Pericardium (tissue), 1 donor: ENCODE measurements around a stretch of chr20.

DNA sequence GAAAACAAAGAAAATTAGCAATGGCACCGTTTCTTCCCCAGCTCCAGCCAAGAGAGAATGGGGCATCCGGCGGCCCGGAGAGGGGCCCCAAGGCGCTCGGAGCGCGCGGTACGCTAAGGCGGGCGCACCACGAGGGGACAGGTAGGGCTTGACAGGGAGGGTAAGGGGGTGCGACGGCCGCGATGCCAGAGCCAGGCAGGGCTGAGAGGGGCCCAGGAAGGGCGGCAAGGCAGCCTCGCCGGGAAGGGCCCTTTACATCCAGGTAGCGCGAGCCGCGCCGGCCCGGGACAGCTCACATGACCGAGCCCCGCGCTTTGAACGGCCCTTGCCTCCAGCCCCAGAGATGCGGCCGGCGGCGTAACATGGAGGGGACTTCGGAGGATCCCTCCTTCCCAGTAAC, 1.3 kb downstream of the BMP7 start:
- RRBS, result 6% methylated on average over 13 of the region's 35 CpGs

DNA sequence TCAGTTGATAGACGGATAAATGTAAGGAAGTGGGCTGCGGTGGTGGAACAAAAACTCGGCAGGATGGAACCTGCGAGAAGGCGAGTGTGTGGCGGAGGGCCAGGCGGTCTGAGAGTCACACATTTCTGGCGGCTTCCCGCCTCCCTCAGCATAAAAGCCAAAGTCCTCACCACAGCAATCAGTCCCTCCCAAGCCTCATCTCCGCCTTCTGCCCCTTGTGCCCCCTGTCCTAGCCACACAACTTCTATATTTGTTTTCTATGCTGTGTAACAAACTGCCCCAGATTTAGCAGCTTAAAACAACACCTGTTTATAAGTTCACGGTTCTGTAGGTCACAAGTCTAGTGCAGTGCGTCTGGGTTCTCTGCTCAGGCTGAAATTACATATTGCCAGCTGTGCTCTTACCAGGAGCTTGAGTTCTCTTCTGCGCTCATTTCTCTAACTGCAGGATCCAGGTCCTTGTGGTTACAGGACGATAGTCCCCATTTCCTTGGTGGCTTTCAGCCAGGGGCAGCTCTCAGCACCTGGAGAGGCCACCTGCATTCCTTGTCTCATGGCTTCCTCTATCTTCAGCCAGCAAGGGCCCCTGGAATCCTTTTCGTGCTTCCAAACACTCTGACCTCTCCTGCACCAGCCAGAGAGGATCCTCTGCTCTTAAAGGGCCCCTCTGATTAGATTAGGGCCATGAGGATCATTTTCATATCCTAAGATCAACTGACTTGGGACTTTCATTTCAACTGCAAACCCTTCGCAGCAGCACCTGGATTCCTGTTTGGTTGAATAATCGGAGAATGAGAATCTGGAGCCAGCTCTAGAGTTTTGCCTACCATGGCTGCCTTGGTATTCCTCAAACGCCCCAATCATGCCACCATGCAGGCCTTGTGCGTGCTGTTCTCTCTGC, 11.6 kb upstream of the SPO11 start:
- RRBS, result no CpG with 5 or more reads among the region's 19 CpGs

GRCh38 chr20:57405228-57405920, 14.2 kb downstream of the RBM38 start:
- RRBS, result no CpG with 5 or more reads among the region's 16 CpGs

GRCh38 chr20:57433363-57434117, 42.3 kb downstream of the RBM38 start:
- RRBS, result no CpG with 5 or more reads among the region's 13 CpGs

DNA sequence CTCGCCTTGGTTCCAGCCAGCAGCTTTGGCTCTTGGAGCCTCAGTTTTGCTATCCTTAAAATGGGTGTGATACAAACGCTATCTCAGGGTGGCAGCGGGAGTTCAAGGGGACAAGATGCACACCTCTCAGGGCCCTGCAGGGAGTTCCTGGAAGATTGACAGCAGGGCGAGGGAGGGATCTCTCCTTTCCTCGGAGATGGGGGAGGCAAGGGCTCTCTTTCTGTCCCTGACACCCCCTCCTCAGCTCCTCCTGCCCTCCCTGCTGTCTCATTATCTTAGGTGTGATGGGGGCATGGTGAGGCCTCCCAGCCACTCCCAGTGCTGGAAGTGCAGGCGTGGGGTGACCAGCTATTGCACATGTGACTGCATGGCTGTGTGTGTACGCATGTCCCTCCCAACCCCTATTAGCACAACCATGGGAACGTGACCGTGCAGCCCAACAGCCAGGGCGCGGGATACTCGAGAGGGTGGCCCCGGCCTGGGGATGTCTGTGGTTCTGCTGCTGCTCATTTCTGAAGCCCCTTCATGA, 50.8 kb downstream of the RBM38 start:
- RRBS, result no CpG with 5 or more reads among the region's 13 CpGs

DNA sequence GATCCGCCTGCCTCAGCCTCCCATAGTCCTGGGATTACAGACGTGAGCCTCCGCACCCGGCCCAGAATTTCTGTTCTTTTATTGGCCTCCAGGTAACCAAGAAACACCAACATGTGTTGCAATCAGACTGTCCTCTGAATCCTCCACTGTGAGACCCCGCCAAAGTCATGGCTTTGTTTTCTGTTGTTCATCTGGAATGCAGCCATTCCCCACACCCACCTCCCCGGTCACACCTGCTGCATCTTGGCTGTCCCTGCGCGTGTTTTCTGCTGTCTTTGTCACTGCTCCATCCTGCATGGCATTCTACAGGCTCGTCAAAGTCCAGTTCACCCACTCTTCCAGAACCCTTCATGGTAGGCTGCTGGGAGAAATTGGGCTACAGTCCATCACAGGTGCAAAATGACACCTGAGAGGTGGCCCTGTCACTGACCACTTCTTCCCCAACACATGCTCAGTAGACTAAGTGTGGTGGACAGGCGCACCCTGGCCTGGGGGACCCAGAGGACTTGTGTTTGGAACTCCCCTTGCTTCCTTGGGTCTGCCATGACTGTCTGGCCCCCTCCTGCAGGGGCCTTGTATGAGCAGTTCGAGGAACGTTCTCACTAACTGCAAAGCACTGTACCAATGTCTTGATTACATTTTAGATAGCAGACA, 4.2 kb upstream of the PCK1 start:
- RRBS, result no CpG with 5 or more reads among the region's 12 CpGs

DNA sequence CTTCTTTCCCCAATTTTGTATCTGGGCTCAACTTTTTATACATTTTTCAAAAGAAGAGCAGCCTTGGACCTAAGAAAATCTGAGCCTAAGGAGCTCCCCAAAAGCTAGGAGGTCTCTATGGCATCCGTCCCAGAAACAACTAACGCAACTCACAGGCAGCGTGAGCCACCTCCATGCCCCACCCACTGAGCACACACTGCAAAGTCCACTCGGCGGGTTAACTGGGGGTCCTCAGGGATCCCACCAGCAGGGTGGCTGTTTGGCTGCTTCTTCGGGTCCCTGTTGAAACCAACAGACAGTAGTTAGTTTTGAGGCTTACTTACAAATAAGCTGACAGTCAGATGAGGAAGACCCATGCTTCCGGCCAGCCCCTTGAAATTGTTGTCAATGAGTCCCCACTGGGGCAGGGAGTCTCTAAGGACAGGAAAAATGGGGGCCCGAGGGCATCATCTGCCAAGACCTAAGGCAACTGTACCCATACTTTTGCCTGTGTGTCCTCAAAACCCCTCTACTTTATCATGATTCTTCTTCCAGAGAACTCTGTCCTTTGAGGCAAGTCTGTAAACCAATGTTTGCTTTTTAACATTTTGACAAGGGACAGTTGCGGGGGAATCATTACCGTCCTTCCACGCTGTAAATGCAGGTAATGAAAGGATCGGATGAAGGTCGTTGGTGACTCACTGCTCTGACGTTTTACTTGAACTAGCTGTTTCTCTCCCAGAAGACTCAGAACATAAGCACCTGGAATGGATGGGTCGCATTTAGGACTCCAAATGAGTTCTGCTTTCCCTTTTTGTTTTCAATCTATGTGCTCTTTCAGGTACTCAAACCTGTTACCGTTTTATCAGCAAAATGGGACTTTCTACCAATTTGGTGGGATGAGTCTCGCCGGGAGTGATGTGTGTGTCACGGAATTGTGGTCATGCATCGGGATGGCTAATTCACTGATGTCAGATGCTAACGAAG, 2.1 kb upstream of the PCK1 start:
- RRBS, result no CpG with 5 or more reads among the region's 21 CpGs

DNA sequence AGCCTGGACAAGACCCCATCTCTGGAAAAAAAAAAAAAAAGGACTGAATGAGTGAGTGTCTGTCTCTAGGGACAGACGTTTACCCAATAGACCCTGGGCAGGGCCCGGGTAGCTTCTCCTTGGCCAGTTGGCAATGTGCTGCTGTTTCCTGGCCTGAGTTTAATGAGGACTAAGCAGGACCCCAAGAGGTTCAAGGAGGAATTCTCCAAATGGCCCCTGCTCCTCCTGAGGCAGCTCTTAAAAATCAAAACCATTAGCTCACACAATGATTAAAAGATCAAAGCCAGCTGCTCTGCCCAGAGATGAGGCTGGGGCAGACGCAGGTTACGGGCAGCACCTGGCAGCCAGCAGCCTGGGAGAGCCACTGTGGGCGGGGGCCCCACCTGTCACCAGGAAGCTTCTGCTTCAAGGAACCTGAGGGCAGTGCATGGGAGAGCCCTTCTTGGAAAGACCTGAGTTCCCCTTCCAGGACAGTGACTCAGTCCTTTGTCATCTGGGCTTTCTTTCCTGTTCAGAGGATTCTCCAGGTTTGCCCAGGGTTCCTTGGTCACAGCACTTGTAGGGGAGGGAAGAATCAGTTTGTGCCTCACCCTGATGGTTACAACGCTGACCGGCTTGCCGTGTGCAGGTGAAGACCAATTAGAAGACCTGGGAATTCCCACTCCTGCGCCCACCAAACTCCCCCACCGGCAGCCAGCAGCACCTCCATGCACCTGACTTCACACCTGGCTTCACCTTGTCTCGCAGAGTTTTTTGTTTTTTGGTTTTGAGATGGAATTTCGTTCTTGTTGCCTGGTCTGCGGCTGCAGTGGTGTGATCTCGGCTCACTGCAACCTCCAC, 2.2 kb downstream of the ZBP1 start:
- RRBS, result 75% methylated on average over 4 of the region's 14 CpGs

DNA sequence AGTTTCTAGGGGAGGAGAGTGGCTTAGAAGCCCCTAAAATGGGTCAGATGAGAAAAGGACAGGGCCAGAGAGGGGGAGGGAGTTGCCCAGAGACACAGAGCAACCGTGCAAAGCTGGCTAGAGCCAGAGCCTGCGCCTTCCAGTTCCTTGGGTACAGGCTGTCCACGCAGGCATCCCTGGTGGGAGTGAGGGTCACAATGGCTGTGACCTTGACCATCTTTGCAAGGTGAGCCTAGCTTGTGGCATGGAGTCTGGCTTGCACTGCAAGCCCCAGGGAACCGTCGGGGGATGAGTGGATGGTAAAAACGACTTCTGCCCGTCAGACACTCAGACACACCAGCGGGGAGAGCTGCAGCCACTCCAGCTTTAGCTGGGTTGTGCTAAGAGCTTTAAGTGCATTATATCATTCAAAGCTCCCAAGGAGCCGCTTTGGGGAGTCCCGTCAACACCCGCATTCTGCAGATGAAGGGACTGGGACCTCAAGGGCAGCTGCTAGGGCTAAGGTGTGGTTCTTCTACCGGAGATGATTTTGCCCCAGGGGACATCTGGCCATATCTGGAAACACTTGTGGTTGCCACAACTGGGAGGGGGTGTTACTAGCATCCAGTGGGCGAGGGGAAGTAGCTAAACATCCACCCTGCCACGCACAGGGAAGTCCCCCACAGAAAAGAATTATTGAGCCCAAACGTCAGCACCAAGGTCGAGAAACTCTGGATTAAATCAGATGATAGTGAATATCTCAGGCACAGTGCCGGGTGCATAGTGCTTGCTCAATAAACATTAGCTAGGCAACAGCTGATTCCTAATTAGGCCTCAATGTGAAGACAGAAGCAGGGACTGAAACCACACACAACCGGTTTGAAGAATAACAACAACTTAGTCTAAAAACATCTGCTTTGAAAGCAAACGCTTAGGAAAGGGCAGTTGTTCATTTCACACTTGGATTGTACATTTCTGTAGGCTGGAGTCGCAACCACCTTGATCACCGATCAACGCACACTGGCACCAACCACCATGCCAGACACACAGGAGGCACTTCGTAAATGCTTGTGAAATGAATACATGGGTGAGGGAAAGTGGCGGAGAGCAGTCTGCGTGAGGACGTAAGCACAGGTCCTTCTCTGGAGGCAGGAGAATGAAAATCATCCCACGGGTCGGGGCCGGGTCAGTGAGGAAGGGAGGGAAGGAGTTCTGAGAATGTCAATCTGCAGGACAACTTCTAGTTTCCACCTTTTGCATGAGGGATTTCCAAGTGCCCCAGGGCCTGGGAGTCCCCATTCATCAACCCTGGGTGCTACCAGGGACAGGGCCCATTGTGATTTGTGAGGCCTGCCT, 29.5 kb downstream of the PMEPA1 start:
- RRBS, result 61% methylated on average over 2 of the region's 29 CpGs

DNA sequence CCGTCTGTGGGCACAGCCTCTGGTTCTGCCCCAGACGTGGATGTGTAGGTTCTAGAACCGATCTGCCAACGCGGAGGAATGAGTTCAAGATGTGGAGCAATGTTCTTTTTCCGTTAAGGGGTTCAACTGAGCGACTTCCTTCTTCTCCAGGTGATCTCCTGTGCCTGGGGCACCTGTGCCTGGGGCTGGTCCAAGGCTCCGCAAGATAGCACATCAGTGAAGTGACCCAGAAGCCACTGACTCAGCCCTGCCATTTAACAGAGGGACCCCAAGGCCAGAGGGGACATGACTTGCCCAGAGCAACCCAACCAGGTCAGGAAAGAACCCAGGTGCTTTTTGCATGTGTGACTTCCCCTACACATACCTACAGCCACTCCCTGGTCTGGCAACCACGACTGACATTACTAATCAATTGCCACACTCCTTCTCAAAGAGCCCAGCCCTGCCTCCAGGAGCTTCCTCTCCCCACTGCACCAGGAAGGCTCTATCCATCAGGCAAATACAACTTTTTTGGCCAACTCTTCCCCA, 22.7 kb downstream of the PMEPA1 start:
- RRBS, result no CpG with 5 or more reads among the region's 9 CpGs

DNA sequence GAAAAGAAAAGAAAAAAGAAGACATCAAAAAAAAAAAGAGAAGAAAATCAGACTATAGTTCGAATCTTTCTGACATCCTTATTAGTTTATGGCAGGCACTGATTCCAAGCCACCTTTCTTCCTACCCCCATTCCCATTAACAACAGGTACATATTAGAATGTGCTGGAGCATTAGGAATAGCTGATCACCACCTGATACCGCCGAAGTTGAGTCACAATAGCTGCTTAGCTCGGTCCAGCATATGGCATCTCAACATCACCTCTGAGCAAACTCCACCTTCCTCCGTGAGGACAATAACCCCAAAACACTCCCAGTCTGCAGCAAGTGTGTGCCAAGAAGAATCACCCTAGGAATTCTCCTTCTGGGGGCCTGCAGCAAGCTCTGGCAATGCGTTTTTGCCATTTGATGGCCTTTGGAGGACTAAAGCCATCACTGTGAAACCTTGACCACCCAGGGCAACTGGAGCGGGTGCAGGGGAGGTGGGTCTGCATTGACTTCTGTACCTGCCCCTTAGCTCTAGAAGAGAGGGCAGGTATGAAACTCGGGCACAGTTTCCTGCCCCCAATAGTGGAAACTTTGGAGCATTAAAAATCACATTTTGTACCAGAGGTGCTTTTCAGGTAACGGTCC, 8.7 kb downstream of the PMEPA1 start:
- RRBS, result no CpG with 5 or more reads among the region's 9 CpGs

- RRBS, result no CpG with 5 or more reads among the region's 8 CpGs
Measured at GRCh38 chr20:57707120-57707607, 2.7 kb downstream of the PMEPA1 start.

- RRBS, result no CpG with 5 or more reads among the region's 19 CpGs
Measured at GRCh38 chr20:57707608-57708394, 2.0 kb downstream of the PMEPA1 start.

DNA sequence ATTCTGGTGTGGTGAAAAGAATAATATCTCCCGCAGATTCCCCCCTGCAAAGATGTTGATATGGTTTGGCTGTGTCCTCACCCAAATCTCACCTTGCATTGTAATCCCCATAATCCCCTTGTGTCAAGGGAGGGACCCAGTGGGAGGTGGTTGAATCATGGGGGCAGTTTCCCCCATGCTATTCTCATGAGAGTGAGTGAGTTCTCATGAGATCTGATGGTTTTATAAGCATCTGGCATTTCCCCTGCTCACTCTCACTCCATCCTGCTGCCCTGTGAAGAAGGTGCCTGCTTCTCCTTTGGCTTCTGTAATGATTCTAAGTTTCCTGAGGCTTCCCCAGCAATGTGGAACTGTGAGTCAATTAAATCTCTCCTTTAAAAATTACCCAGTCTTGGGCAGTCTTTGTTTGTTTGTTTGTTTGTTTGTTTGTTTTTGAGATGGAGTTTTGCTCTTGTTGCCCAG, 58.8 kb upstream of the PMEPA1 start:
- RRBS, result no CpG with 5 or more reads among the region's 1 CpG

- RRBS, result no CpG with 5 or more reads among the region's 5 CpGs
Measured at GRCh38 chr20:58014529-58015113, 136.1 kb upstream of the C20orf85 start.

DNA sequence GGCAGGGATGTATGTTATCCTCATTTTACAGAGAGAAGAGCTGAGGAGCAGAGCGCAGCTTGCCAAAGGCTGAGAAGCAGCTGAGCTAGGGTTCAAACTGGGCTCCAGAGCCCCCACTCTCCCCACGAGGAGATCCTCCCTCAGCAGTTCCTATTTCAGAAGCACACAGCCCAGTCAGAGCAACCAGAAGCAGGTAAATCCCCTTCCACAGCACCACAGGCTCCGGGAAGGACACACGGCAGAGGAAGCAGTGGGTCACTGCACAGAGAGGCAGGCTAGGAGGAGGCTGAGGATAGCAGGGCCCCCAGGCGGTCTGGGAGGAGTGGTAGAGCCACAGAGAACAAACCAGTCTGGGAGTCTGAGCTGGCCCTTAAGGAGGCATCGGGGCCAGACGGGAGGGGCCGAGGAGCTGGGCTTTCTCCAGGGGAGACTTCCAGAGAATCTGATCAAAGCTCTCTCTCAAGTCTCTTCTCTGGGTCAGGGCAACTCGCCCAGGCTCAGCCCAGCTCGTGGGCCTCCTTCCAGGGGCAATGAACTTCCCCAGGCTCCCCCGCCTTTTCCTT, 96.1 kb upstream of the C20orf85 start:
- RRBS, result no CpG with 5 or more reads among the region's 11 CpGs

- RRBS, result no CpG with 5 or more reads among the region's 10 CpGs
Measured at GRCh38 chr20:58074600-58075124, 76.0 kb upstream of the C20orf85 start.

- RRBS, result no CpG with 5 or more reads among the region's 20 CpGs
Measured at GRCh38 chr20:58130363-58131158, 20.1 kb upstream of the C20orf85 start.

GRCh38 chr20:58132925-58133512, 17.7 kb upstream of the C20orf85 start:
- RRBS, result no CpG with 5 or more reads among the region's 8 CpGs

DNA sequence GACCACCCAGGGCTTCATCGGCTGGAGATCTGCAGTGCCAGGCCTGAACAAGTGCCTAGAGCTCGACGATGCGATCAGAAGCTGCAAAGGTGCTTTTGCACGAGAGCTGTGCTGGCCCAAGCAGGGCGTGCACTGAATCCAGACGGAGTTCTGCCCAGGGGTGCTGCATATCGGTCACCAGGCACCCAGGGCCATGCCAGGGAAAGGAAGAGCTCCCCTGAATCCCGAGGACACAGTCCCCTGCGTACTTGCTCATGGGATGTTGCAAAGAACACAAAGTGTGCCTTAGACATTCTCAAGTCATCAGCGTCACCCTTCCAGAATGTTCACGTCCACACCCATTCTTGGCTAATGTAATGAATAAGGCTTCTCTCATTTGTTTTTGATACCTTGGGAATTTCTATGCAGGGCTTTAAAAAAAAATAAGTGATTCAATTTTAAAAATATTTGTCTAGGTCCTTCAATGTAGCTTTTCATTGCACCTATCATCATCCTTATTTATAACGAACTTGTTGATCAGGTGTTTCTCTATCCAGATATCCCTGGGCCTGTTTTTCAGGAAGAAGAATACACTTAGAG, 10.1 kb downstream of the C20orf85 start:
- RRBS, result no CpG with 5 or more reads among the region's 13 CpGs